ENCODE measurements around the genes OR1E2 and HASPIN.

GRCh38 chr17:2084906-2086193, 30.4 kb downstream of the HIC1 start:
- PRO-cap = no peak

DNA sequence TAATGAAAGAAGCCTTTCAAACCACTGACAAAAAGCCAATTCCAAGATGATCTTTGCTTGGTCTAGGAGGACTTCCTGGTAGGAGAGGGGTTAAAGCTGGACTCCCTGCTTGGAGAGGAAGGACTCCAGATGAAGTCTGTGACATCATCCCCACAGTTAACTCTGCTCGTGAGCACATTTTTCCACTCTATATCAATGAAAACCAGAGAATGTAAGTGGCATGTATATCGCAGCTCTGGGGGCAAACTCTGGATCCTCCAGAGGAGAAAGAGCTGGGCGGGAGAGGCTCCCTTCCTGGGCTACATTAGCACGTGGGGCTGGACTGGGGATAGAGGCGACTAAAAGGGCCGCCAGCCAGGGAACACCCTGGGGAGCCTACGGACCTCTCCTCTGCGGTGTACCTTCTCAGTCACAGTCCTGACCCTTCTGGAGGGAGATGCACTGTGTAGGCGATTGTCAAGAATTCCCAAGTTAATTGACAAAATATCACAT, 34.1 kb downstream of the HIC1 start:
- PRO-cap = no peak

GRCh38 chr17:2230604-2231367, 72.8 kb downstream of the SMG6 start:
- PRO-cap = no peak

GRCh38 chr17:2263641-2264267, 39.8 kb downstream of the SMG6 start:
- PRO-cap = no peak

DNA sequence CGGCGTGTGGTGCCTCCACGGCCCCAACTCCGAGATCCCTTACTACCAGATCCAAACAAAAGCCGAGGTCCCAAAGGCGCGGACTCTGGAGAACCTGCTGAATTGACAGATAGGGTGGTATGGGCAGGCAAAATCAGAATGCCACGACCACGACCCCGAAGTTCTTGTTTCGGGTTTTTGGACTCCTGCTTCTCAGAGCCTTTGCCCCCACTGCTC, 4.3 kb downstream of the SMG6 start:
- PRO-cap = no peak

- PRO-cap = no peak
Measured at GRCh38 chr17:2334252-2335214, 1.7 kb downstream of the TSR1 start.

- PRO-cap = bidirectional peak, plus-strand start at chr17:2392982, minus-strand start at chr17:2392720
Measured at GRCh38 chr17:2392126-2393035, 8.5 kb downstream of the MNT start.

GRCh38 chr17:2435138-2435764, 34.4 kb upstream of the MNT start:
- PRO-cap = no peak

DNA sequence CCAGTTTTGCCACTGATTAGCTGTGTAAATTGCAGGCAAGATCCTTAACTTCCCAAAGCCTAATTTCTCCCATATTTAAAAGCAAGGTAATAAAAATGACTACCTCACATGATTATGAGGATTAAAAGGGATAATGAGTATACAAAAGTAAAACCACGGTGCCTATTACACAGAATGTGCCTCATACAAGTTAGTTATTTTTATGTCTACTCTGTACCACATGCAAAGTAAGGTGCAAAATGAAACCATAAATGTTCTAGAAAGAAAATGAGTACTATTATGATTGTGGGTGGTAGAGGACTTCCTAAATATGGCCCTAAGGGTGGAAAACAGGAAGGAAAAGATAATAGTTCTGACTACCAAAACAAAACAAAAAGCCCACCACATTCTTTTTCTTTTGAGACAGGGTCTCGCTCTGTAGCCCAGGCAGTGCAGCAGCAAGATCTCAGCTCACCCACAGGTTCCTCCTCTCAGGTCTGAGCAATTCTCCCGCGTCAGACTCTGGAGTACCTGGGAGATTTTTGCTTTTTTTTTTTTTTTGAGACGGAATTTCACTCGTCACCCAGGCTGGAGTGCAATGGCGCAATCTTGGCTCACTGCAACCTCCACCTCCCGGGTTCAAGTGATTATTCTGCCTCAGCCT, 21.4 kb upstream of the PAFAH1B1 start:
- PRO-cap = no peak

DNA sequence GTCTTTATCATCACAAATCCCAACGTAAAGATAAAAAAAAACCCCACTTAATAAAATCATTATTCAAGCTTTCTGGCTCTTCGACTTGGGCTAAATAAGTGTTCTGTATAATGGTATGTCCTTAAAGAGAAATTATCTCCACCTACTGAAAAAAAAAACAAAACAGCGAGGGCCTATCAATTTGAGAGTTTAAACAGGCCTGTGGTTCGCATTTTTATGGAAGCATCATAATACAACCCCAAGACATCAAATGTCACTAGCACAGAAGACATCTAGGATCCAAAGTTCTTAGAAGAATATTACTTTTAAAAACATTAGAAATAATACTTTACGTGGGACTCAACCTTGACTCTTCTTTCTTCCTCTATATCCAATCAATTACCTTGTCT, 8.6 kb downstream of the PAFAH1B1 start:
- PRO-cap = no peak

- PRO-cap = no peak
Measured at GRCh38 chr17:2703166-2703629, 8.4 kb downstream of the CLUH start.

DNA sequence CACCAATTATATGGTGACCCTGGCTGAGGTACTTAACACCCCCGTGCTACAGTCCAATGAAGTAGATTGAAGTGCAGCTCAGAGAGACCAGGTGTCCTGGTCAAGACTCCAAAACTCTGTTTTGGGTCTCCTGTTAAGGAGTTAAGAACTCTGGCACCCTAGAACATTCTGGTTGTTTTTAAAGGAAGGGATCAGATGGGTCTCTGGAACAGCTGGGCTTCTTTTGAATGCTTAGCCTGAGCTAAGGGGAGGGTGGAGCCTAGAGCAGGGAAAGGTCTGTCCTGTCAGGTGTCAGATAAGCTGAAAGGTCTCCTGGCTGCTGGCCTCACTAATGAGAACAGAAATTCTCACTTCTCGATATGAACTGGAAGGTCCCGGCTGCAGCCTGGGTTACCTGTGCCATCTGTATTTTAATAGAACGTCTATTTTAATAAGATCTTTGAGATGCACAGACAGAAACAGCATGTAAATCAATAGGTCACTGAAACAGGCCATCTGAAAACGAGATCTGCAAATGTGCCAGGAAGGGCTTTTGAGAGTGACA, 69.0 kb downstream of the RAP1GAP2 start:
- PRO-cap = no peak

GRCh38 chr17:2939634-2940178, 123.7 kb downstream of the OR1D5 start:
- PRO-cap = no peak

DNA sequence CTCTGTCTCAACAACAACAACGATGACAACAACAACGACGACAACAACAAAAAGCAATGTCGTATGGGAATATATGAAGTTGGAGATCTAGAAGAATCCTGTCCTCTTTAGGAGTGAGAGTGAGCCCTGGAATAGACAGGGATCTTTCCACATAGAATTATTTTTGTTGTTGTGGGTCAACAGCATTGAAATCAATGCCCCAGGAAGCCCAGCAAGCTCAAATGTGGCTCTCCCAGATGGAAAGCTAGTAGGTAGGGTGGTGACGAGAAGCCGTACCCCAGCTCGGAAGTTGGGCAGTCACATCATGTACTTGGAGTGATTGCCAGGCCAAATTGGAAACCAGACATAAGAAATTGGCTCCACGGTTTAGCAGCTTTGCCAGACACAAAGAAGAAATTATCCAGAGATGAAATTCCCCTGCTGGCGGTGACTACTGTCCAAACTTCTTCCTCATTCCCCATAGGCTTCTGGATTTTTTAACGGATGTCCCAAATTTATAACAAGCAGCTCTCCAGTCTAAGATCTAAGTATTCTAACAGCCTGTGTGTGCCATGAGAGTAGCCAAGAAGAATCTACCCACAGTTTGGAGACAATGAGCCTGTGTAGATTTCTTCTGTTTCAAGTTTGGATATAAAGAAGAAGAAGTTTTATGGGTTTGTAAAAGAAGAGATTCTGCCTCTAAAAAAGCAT, 95.9 kb downstream of the OR1D5 start:
- PRO-cap = no peak

DNA sequence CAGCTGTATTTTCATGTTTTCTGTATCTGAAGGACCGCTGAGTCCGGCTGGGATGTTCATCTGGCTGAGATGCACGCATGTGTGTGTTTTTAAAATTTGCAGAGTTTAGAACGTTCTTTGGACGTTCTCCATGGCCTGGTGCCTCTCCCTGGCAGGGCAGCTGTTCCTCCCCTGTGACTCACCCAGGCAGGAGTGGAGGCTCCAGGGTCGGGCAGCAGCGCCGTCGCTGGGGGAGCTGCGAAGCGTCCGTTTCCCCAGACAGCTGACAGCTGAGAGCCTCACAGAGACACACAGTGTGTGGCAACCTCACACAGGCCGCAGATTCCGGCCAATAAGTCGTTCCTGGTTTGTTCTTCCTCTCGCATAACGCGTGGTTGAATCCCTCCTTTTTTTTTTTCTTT, 80.6 kb downstream of the OR1D5 start:
- PRO-cap = no peak

- PRO-cap = no peak
Measured at GRCh38 chr17:3433656-3434251, at the start of gene OR1E2. Gene OR1E2, minus strand, starts transcription at chr17:3433841.

DNA sequence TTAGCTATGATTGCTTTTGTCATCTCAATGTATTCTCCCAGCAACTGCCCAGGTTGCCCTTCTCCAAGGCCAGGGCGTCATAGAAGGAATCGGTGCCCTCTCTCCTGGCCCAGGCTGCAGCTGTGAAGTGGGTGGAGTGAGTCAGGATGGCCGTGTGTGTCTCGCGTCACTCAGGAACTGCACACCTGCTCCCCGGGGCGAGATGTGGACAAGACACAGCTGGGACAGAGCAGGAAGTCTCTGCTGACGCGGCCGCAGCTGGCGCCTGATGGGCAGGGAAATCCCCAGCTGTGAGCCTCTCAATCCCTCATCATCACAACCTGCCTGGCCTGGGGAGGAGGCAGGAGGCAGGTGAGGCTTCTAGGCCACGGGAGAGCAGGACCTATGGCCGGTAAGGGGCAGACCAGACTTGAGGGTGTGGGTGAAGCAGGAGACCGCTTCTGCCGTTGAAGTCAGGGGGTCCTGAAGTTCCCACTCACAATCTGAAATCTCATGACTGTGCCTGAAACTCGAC, 971 bp upstream of the TRPV3 start:
- PRO-cap = no peak

DNA sequence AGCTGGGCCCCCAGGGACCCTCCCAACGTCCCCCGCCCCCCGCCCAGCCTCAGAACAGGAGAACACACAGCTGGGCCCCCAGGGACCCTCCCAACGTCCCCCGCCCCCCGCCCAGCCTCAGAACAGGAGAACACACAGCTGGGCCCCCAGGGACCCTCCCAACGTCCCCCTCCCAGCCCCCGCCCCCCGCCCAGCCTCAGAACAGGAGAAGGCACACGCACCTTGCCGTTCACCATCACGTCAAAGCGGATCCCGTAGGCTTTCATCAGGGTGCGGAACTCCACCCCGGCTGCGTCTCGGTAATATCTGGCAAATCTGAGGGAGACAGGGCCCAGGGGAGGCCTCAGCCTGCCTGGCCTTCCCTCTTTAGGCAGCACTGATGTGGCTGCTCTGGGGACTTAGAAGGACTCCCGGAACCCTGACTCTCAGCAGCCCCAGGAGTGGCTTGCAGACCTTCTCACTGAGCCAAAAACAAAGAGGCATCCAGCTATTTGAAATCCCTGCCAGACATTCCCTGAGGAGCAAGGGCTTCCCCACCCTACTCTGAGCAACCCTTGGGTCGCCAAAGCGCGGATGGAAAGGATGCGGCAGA, 8.1 kb downstream of the P2RX5 start:
- PRO-cap = no peak

GRCh38 chr17:3694638-3695116, 1.3 kb downstream of the P2RX5 start:
- PRO-cap = bidirectional peak, plus-strand start at chr17:3694955, minus-strand start at chr17:3694908

GRCh38 chr17:3723184-3724047, at the start of gene HASPIN:
Gene HASPIN, plus strand, starts transcription at chr17:3723903.
- PRO-cap = unidirectional peak, plus-strand start at chr17:3723351; bidirectional peak, plus-strand start at chr17:3723586, minus-strand start at chr17:3723521; bidirectional peak, plus-strand start at chr17:3723920, minus-strand start at chr17:3723778

All from neuron (in vitro differentiated cells).